Gastrocnemius medialis (tissue), 3 donors: Measurements from ENCODE around the genes ZNF615, ZNF616, ZNF880, ZNF415, ZNF525 and ZNF765.

GRCh38 chr19:51797533-51797869 is 2.5 kb downstream of the FPR3 start:
- PRO-cap = no peak
- RAMPAGE, long total RNA, 3 experiments = no peak in any of the 3 experiments

- PRO-cap = unidirectional peak, minus-strand start at chr19:52008194
- RAMPAGE, long total RNA, 3 experiments = start-site peak on the minus strand in 2 of 3 experiments, at chr19:52008184-52008215 at its widest, 22 to 34 reads per replicate
Observed at GRCh38 chr19:52007546-52008648, at the start of gene ZNF615. Gene ZNF615 (minus strand): TSS chr19:52008211.

DNA sequence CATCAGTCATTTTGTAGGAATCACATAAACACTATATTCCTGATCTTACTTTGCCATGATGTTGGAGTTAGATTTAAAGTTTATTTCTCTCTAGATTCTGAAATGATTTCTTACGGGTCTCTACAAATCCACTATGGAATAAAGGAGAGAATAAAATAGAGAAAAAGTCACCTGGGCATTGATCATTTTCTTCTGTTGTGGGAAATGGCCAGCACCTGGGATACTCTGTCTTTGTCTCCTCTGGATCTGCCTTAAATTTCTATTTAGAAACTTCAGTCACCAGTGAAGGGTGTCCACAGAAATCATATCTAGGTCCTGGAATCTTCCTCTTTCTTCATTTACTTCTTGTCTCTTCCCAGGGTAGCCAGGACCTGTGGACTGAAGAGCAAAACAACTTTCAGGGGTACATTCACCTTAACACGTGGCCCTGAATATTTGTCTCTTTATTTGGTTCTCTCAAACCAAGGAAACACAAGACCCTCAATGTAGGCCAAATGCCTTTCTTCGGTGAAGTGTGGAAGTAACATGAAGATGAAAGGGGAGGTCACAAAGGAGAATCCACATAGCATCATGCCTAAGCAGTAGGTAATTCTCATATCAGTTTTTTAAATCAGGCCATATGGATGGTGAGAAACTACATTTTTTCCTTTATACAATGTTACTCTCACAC is 1.8 kb downstream of the ZNF432 start:
- PRO-cap = no peak
- RAMPAGE, long total RNA, 3 experiments = no peak in any of the 3 experiments

DNA sequence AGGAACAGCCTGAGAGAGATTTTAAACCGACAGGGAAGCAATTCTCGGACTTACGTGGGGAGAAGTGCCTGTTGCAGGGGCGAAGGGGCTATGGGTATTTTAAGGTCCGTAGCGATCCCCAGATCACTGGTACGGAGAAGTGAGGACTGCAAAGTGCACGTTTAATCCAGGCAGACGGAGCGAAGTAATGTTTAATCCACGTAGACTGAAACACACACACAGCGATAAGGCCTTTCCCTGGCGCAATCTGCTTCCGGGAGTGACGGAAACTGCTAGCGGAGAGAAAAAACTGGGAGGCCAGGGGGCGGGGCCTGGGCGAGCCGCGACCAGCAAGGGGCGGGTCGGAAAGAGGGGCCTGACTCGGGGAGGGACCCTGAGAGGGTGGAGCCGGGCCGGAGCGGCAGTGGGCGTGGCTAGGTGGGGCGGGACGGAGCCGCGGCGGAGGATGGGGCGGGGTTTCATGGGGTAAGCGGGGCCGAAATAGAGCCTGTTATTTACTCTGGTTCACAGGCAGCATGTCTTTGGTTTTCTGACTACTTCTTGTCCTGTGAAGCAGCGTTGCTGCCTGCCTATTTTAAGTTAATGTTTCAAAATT is at the start of gene ZNF616:
TSS of gene ZNF616 (minus strand) at position 261 of the 595 bp plus-strand sequence.
- PRO-cap = bidirectional peak, plus-strand start at position 493 of the sequence, minus-strand start at position 249 of the sequence
- RAMPAGE, long total RNA, 3 experiments = start-site peak on the minus strand in 3 of 3 experiments, centred at positions 241 to 251 of the sequence, 45 to 72 reads per replicate

- PRO-cap = no peak
- RAMPAGE, long total RNA, 3 experiments = no peak in any of the 3 experiments
Observed at GRCh38 chr19:52190771-52191013, 840 bp downstream of the PPP2R1A start.

DNA sequence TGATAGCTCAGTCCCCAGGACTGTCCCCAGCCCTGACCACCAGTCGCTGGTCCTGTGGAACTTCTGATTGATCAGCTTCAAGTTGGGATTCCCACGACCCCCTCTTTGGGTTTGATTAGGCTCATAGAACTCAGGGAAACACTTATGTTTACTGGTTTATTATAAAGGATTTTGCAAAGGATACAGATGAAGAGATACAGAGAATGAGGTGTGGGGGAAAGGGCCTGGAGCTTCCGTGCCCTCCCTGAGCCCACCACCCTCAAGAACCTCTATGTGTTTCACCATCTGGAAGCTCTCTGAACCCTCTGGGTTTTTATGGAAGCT is 13.8 kb downstream of the PPP2R1A start:
- PRO-cap = no peak
- RAMPAGE, long total RNA, 3 experiments = no peak in any of the 3 experiments

- PRO-cap = no peak
- RAMPAGE, long total RNA, 3 experiments = no peak in any of the 3 experiments
Observed at GRCh38 chr19:52205471-52205812, 15.6 kb downstream of the PPP2R1A start.

DNA sequence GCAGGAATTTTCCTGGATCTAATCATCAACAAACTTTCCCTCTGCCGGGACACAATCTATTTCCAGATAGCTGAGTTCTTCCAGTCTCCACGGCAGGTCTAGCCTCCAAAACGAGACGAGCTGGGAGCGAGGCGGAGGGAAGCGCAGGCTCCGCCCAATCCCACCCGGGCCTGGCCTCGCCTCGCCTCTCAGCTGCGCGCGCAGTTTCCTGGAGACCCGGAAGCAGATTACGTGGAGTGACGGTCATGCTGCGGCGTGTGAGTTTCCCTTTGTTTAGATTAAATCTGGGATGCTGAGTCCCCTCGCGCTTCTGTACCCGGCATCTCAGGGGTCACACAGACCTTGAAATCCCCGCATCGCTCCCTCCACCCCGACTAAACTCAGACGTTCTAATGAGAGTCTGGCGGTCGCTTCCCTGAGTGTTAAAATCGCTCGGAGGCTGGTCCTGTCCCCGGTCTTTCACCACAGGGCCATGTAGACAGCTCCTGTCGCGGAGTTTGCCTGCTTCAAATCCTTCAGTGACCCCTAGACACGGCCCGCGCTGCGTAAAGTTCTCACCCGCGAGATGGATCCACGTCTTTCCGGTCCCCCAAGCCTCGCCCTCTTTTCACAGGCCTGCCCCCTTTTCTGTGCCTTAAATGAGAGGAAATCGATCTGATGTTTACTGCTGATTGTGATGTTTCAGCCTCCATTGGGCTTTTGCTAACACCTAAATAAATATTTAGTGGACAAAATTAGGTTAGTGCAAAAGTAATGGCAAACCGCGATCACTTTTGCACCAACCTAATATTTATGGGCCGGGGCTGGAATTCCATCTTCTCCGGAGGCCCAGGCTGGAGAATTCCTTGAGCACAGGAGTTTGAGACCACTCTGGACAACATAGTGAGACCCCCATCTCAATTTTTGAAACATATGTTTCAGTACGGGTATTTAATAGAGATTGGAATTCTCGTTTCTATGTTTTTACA is at the start of gene ZNF880:
TSS of gene ZNF880 (plus strand) at position 203 of the 968 bp plus-strand sequence.
- PRO-cap = bidirectional peak, plus-strand start at position 219 of the sequence, minus-strand start at position 172 of the sequence
- RAMPAGE, long total RNA, 3 experiments = start-site peak on the plus strand in 3 of 3 experiments, centred at positions 211 to 218 of the sequence, 34 to 68 reads per replicate

DNA sequence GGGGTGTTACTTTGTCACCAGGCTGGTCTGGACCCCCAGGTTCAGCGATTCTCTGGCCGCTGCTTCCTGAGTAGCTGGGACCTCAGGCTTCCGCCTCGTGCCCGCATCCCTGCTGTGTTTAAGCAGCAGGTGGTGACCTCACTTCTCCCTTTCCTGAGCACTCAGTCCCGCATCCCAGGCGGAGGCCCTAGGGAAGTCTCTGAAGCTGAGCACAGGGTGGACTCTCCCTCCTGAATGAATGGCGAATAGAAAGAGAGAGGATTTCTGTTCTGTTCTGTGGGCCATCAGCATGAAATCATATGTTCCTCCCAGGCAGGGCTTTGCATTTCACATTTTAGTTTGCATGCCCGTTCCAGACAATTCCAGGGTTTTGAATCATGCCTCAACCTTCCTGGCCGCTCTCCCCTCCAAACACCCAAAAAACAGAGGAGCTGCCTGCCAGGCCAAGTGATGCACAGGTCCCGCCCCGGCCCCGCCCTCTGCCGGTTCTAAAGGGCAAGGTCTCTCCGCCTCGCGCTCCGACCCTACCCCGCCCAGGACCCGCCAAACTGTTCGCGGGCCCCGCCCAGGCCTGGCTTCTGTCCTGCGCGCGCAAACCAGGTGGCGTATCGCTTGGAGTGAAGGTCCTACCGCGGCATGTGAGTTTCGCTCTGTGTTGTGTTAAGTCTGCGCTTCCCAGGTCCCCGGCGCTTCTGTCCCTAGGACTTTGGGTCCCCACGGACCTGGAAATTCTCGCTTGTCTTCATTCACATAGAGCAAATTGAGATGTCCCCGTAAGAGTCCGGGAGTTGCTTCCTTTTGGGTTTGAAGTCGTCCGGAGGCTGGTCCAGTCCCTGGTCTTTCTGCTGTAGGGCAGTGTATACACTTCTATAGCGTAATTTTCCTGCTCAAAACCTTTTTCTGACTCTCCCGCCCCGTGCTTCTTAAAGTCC is 35.0 kb upstream of the ZNF808 start:
- PRO-cap = no peak
- RAMPAGE, long total RNA, 3 experiments = no peak in any of the 3 experiments

- PRO-cap = no peak
- RAMPAGE, long total RNA, 3 experiments = no peak in any of the 3 experiments
Observed at GRCh38 chr19:52558677-52559208, 11.3 kb upstream of the ZNF701 start.

DNA sequence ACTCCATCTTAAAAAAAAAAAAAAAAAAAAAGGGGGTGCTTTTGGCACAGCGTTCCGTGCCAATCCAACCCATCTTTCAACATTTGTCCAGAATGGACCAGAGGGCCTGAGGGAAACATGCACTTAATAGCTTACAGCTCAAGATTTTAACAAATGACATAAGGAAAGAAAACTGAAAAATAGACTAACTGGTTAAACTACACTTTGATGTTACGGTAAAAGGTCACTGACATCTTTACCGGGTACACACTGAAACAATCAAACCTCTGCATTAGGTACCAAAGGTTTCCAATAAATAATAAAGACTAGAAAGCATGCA is 45.3 kb downstream of the ENSG00000269825 start:
- PRO-cap = no peak
- RAMPAGE, long total RNA, 3 experiments = no peak in any of the 3 experiments

GRCh38 chr19:53130612-53130881 is 2.2 kb downstream of the ZNF415 start:
- PRO-cap = no peak
- RAMPAGE, long total RNA, 3 experiments = no peak in any of the 3 experiments

GRCh38 chr19:53132577-53133289 is at the start of gene ZNF415:
Gene ZNF415 (minus strand): TSS chr19:53132910.
- PRO-cap = unidirectional peak, minus-strand start at chr19:53132900
- RAMPAGE, long total RNA, 3 experiments = start-site peak on the minus strand in 3 of 3 experiments, at chr19:53132878-53132906 at its widest, 25 to 65 reads per replicate

DNA sequence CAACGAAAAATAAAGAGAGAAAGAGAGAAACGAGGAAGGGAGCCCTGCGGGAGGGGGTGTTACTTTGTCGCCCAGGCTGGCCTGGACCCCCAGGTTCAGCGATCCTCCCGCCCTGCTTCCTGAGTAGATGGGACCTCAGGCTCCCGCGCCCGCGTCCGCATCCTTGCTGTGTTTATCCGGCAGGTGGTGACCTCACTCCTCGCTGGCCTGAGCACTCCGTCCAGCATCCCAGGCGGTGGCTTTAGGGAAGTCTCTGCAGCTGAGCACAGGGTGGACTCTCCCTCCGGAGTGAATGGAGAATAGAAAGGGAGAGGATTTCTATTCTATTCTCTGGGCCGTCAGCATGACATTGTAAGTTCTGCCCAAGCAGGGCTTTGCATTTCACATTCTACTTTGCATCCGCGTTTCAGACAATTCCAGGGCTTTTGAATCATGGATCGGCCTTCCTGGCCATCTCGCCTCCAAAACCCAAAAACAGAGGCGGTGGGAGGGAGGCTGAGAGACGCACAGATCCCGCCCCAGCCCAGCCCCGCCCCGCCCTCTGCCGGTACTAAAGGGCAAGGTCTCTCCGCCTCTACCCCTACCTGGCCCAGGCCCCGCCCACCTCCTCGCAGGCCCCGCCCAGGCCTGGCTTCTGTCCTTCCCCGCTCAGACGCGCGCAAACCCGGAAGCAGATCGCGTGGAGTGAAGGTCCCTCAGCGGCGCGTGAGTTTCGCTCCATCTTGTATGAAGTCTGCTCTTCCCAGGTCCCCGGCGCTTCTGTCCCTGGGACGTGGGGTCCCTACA is at the start of gene ZNF525:
TSS of gene ZNF525 (plus strand) at position 651 of the 786 bp plus-strand sequence.
- PRO-cap = bidirectional peak, plus-strand start at position 673 of the sequence, minus-strand start at position 470 of the sequence
- RAMPAGE, long total RNA, 3 experiments = start-site peak on the plus strand in 1 of 3 experiments, centred at position 671 of the sequence, 18 reads per replicate

- PRO-cap = unidirectional peak, minus-strand start at chr19:53394790; bidirectional peak, plus-strand start at chr19:53395149, minus-strand start at chr19:53394978; unidirectional peak, plus-strand start at chr19:53395149
- RAMPAGE, long total RNA, 3 experiments = start-site peak on the plus strand in 3 of 3 experiments, at chr19:53395133-53395175 at its widest, 28 to 55 reads per replicate
Observed at GRCh38 chr19:53394372-53395254, at the start of gene ZNF765. Gene ZNF765 (plus strand): TSS chr19:53395149.

GRCh38 chr19:53511719-53512366 is 26.1 kb upstream of the ZNF331 start:
- PRO-cap = no peak
- RAMPAGE, long total RNA, 3 experiments = no peak in any of the 3 experiments

GRCh38 chr19:53544970-53545607 is 7.1 kb downstream of the ZNF331 start:
- PRO-cap = unidirectional peak, plus-strand start at chr19:53545380
- RAMPAGE, long total RNA, 3 experiments = no peak in any of the 3 experiments

DNA sequence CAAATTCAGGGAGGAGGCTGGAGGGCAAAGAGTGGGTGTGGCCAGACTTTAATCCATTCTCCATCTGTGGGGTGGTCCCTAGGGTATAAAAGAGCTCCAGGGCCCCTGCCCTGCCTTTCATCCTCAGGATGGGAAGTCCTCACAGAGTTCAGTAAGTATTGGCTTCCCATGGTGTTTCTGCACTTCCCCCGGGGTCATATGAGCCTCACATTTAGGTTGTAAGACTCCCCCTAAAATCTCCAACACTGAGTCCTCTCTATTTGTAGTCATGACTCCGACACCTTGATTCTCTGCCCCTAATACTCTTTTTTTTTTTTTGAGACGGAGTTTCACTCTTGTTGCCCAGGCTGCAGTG is 33.0 kb downstream of the DPRX start:
- PRO-cap = no peak
- RAMPAGE, long total RNA, 3 experiments = no peak in any of the 3 experiments

GRCh38 chr19:53908031-53908474 is 1.0 kb upstream of the CACNG7 start:
- PRO-cap = no peak
- RAMPAGE, long total RNA, 3 experiments = no peak in any of the 3 experiments

GRCh38 chr19:53959233-53959691 is 3.5 kb upstream of the CACNG8 start:
- PRO-cap = no peak
- RAMPAGE, long total RNA, 3 experiments = no peak in any of the 3 experiments